ENCODE data around the genes DOC2B and RPH3AL.

GRCh38 chr17:181444-182094 is at the start of gene DOC2B:
Gene DOC2B, minus strand, starts transcription at chr17:181650.
- PRO-cap: bidirectional peak, plus-strand start at chr17:181731, minus-strand start at chr17:181650

DNA sequence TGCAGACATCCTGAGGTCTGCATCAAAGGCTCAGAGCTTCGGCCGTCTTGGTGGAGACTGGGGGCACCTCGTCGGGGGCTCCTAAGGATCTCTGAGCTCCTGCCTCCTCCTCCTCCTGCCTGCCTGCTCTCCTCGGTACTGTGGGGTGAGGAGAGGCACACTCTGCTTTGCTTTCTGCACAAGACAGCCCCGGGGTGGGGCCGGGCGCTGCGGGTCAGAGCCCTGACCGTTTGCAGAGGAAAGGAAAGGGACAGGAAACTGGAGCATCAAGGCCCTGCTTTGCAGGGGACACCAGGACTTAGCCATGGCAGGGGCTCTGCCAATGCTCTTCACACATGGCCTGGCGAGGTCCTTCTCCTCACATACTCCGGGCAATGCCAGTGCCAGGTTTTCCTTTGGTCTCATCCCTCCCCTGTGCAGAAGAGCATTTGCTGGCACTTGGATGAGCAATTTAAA is 23.7 kb upstream of the DOC2B start:
- PRO-cap: no peak

DNA sequence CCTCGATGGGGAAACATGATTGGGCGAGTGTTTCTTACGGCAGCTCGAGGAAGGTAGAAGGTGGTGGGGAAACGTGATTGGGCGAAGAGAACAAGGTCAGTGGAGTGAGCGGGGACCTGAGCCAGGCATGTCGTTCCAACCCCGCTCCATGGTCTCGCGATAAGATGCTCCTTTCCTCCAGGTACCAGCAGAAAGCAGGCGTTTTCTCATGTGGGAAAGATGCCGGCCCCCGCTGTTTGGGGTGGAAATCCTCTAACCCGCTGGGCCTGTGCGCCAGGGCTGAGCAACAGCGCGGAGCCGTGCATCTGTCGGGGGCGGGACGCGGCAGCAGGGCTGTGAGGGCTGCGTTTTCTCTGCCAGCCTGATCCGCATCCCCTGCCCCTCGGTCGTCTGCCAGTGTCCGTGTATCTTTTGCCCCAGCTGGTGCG is 25.6 kb upstream of the DOC2B start:
- PRO-cap: no peak

DNA sequence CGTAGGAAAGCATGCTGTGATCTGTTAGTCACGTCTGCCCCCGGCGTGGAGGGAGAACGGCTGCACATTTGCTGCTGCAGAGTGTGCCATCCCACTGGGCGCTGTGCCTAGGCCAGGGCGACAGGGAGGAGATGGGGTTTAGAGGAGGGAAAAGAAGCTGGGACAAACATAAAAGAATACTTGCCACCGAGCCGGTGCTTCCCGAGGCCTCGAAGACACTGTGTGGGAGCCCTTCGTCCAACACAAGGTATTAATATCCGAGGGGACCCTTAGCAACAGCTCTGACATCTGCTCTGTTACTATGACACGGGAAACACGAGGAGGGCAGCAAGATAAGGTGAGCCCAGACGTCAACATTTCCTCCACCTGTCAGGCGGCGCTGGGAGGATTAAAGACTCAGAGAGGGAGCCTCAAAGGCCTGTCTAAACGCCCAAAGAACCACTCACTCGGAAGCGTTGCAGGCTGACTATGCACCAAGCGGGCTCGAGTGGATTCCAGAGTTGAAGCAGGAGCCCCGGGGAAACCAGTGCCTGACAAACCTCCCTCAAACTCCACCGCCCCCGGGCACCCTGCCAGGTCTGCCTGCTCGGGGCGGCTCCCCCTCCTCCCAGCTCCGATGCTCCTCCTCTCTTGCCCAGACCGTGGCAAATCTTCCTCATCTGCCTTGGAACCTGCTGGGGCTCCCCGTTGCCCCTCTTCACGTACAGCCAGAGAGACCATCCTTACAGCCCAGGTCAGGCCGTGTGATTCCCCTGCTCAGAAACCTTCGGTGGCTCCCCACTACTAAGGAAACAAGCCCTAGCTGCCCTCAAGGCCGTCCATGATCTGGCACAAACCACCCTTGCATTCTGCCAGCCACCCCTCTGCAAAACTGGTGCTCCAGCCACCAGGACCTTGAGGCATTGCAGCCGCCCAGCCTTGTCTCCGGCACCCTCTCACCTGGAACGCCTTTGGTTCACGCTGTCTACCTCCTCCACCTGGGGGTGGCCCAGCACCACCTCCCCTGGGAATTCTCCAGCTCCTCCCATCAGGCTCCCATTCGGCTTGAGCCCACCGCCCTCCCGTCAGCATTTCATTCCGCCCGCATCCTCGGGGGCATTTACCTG is 16.3 kb downstream of the RPH3AL start:
- PRO-cap: bidirectional peak, plus-strand start at position 327 of the sequence, minus-strand start at position 219 of the sequence

DNA sequence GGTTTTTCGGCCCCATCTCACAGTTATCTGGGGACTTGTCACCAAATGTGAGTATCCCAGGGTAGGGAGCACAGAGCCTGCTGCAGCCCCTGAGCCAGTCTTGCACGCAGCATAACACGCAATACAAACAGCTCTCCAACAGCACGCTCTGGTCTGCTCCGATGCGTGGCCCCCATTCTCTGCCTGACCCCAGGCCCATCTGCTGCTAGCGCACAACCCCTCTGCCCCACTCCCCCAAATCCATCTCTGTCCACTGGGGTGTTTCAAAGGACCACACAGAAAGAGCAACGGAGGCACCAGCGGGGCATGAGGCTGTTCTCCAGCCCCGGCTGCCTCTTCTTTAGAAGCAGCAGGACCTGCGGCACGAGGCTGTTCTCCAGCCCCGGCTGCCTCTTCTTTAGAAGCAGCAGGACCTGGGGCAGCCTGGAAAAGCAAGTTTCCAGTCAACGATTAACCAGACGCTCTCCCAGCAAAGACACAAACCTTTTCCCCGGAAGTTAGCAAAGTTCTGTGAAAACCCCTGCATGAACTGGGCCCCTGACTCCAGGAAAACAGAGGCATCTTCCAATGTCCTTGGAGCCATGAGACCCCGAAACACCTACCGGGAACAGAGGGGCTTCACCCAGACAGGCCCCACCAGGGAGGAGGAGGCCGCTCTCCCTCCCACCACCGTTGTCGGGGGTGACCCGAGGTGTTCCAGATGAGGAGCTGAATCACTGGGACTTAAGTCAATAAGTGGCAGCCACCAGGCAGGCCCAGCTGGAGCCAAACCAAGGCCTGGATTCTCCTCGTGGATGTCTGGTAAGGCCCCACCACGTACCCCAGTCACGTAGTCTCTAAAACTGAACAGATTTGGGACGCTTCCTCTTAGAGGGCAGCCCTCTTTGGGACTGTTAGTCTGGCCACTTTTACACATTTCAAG is at the start of gene RPH3AL:
TSS of gene RPH3AL (minus strand) at position 698 of the 922 bp plus-strand sequence.
- PRO-cap: bidirectional peak, plus-strand start at position 457 of the sequence, minus-strand start at position 452 of the sequence; unidirectional peak, minus-strand start at position 677 of the sequence

- PRO-cap: unidirectional peak, plus-strand start at chr17:489946
Measured at GRCh38 chr17:489722-490660, 79.9 kb downstream of the C17orf97 start.

- PRO-cap: no peak
Measured at GRCh38 chr17:521462-521846, 111.3 kb downstream of the C17orf97 start.

GRCh38 chr17:638744-639581 is 75.7 kb downstream of the VPS53 start:
- PRO-cap: no peak

DNA sequence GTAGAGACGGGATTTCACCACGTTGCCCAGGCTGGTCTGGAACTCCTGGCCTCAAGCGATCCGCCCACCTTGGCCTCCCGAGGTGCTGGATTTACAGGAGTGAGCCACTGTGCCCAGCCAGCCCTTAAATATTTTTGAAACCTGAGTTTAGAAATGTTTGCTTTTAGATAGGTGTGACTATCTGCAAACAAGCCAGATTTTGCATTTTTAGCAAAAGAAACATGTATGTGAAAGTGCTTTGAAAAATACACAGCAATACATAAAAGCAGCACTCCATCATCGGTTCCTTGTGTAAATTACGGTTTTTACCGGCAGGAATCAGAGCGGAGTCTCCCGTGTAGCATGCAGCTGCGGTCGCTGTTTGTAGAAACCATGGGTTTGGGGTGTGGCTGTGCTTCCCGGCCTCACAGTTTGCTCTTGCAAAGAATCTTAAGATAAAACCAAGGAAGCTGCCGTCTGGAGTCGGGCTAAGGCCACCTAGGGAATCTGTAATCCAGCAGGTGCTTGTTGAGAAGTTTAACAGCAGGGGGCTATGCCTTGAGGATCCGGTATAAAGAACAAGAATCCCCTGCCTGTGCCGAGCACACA is 6.3 kb upstream of the TLCD3A start:
- PRO-cap: bidirectional peak, plus-strand start at position 432 of the sequence, minus-strand start at position 289 of the sequence

GRCh38 chr17:740057-740867 is 7.9 kb downstream of the TLCD3A start:
- PRO-cap: no peak

DNA sequence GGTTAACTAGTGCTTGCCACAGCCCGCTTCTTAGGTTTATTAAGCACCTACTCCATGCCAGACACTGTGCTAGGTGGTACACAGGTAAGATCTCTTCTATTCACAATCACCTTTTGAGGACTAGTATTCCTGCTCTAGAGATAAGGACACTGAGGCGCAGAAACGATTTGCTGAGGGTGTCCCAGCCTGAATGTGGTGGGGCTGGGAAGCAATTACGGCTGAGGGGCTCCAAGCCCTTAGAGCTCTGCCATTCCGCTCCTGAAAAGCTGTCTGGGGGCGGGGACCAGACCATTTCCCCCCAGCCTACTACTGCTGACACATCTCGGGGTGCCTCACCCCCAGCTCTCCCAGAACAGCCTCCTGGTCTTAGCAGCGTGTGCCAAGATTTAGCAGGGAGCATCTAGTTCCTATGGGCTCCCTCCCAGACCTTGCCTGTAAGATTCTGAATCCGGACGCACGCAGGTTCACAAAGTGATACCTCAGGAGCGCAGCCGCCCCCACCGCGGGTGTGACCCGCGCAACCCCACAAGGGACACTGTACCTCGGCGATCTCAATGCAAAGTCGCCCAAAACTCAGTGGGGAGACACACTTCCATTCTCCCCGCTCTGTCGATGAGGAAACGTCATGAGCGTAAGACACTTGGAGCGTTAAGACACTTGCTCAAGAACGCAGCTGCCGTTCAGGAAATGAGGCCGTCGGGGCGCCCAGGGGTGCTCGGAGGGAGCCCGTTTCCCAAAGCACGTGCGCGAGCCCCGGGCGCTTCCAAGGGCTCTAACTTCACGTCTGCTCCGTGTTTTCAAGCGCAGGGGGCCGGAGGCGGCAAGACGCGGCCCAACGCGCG is 733 bp downstream of the GEMIN4 start:
- PRO-cap: no peak

DNA sequence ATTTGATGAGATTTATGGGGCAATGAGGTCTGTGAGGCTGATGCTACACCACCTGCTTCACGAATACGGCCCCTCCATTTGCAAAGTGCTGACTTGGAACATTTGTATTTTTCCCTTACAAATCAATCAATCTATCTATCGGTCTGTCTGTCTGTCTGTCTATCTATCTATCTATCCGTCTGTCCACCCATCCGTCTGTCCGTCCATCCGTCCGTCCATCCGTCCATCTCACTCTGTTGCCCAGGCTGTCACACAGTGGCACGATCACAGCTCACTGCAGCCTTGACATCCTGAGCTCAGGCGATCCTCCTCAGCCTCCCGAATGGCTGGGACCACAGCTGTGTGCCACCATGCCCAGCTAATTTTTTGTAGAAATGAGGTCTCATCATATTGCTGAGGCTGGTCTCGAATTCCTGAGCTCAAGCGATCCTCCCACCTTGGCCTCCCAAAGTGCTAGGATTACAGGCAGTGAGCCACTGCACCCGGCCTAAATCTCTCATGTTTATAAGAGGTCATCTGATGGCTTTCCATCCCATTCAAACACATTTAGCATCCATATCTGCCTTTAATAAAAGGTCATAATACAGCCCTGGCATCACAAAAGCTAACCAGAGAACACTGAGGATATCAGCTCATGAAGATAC is 88.6 kb downstream of the NXN start:
- PRO-cap: no peak

- PRO-cap: no peak
Measured at GRCh38 chr17:901867-902743, 77.5 kb downstream of the NXN start.

GRCh38 chr17:903960-904427 is 75.6 kb downstream of the NXN start:
- PRO-cap: unidirectional peak, minus-strand start at chr17:904318

GRCh38 chr17:969083-969706 is 10.4 kb downstream of the NXN start:
- PRO-cap: no peak

DNA sequence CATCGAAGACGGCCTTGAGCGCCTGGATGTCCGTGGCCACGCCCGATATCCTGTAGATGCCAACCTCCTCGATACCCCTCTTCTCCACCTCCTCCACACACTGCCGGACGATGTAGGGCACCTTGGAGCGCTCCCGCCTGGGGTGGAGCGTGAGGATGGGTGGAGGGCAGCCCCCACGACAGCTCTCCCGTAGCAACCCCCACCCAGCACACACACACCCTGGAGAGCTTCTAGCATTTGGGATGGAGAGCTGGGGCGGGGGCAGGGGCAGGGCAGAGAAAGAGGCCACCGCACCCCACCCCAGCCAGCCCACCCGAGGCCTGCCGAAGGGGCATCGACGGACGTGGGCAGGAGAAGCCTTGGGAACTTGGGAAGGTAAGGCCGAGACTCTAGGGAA is 14.9 kb downstream of the TIMM22 start:
- PRO-cap: no peak

DNA sequence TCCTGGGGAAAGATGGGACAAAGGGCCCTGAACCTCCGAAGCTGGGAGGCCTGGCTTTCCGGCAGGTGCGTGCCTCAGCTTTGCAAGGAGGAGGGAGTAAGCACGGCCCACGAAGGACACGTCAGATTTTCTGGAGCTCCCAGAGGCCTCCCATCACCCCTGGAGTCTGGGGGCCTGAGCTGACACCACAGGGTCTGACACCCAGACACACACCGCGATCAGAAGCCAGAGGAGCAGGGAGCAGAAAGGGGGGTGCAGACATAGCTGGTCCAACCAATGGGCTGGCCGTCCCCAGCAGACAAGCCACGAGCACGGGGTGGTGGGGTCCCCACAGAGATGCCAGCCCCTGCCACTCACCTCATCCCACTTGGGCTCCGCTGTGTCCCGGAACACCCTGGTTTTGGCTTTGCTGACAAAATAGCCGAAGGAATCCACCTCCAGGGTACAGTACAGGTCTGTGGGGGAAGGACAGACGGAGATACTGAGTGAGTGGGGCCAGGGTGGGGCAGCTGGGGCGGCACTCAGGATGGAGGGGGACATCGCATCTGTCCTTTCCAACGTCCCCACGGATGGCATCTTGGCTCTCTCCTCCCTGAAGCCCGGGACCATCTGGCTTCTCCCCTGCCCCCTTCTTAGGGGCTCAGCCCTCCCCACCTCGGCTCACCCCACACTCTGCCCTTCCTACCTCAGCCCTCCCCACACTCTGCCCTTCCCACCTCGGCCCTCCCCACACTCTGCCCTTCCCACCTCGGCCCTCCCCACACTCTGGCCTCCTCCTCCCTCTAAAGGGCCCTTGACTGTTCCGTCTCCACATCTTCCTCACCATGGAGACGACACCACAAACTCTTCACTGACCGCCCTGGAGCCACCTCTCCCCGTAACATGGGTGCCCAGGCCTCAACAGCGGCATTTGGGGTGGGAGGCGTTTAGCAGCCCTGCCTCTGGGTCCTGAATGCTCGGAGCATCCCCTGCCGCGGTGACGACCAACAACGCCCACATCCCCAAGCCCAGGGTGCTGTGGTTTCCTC is 53.6 kb downstream of the TIMM22 start:
- PRO-cap: bidirectional peak, plus-strand start at position 850 of the sequence, minus-strand start at position 781 of the sequence

GRCh38 chr17:1108715-1109527 is 70.9 kb downstream of the ABR start:
- PRO-cap: bidirectional peak, plus-strand start at chr17:1109221, minus-strand start at chr17:1108869; bidirectional peak, plus-strand start at chr17:1109439, minus-strand start at chr17:1109390

DNA sequence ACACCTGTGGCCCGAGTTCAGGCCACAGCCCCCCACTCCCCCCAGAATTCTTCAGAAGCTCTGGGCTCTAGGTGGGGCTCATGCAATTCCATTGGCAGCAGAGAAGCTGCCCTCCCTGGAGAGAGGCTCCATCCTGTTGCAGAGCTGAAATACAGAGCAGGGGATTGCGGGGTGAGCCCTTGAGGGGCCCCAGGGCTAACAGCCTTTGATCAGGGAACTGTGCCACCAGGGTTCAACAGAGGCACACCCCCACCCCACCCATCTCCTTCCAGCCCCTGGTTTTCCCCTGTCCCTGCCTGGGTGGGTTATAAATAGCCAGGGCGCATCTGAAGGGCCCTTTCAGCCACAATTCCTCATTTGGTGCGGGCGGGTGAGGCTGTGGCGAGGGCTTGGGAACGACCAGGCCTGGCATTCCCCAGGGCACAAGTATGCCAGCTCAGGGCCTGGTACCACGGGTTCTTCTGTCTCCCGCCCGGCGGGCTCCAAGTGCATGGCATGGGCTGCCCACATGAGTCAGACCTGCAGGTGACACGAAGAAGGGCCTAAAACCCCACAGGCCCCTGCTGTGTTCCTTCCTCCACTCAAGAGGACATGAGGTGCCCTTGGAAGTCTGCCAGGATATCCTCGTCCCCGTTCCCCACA is 69.1 kb downstream of the ABR start:
- PRO-cap: no peak

- PRO-cap: no peak
Measured at GRCh38 chr17:1143525-1143866, 36.3 kb downstream of the ABR start.